Metanephros (tissue), 2 donors: ENCODE data around the gene RNF166.

DNA sequence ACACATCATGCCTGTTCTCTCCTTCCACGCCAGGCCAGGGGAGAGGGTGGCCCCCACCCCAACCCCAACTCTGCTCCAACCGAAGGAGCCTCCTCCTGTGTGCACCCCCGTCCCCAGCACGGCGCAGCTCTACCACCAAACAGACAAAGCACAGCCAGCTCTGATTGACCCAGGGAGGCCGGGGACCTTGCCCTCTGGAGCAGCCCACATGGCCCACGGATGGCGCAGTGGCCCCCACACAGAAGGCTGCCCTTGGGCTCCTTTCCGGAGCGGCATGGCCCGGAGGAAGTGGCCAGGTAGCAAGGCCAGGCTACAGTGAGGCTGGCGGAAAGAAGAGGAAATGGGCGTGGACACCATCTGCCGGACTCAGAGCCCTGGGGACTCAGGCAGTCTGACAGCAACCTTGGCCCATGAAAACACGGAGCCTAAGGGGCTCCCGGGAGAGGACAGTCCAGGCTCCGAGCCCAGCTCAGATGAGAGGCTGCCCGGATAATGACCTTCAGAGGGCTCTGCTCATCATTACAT is 20.0 kb upstream of the ZC3H18 start:
- RAMPAGE, long total RNA = no peak

DNA sequence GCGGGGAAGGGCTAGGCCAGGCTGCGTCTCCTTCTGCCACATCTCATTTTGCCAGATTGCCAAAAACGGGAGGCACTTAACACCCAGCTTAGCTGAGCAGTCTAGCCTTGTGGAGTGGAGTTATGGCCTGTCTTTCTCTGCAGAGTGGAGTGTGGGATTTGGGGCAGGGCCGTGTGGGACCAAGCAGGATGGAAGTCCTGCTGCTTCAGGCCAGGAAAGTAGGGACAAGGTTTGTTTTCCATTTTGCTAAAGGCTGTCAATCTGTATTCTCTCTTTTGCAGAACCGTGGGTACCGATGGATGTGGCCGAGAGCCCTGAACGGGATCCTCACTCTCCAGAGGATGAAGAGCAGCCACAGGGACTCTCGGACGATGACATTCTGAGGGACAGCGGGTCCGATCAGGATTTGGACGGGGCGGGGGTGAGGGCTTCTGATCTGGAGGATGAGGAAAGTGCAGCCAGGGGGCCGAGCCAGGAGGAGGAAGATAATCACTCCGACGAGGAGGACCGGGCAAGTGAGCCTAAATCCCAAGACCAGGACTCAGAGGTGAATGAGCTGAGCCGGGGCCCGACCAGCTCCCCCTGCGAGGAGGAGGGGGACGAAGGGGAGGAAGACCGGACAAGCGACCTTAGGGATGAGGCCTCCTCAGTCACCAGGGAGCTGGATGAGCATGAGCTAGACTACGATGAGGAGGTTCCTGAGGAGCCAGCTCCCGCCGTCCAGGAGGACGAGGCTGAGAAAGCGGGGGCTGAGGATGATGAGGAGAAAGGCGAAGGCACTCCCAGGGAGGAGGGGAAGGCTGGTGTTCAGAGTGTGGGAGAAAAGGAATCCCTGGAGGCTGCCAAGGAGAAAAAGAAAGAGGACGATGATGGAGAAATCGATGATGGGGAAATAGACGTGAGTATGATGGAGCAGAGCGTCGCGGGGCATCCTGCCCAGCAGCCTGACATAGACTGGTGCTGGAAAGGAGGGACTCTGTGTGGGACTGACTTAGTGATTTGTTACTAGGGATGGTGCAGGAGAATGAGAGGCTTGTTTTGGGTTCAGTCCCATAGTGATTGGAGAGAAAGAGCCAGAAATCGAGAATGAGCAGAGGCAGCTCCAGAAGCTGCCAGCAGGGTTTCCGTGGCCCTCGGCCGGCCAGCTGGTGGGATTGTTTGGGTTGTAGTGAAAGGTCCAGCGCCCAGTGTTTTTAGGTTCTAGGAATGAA is 7.0 kb downstream of the ZC3H18 start:
- RAMPAGE, long total RNA = no peak

DNA sequence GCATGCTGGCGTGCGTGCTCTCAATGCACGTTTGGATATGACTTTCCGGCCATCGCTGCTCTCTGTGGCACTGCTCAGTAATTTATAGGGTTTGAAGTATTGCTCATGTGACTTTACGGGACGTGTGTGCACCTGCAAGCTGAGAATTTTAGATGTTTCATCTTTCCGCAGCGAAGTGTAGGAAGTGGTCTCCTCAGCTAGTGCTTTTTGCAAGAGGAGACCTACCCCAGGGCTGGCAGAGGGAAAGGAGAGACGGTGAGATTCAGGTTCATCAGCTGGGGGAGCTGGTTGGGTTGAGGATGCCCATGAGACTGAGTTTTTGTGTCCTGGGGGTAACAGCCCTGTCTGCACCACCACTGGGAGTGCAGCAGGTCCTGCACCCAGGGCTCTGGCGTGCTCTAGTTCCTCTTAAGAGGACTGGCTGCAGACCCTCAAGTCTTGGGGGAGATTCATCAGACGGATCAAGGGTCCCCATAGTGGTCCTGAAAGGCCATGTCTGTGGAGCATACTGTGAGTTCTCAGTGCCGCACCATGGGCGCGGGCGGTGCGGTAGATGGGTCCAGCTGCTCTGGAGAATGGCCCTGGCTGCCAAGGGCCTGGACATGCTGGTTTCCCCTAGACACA is 8.9 kb downstream of the ZC3H18 start:
- RAMPAGE, long total RNA = no peak

GRCh38 chr16:88658589-88659368 is 4.1 kb downstream of the MVD start:
- RAMPAGE, long total RNA = no peak

DNA sequence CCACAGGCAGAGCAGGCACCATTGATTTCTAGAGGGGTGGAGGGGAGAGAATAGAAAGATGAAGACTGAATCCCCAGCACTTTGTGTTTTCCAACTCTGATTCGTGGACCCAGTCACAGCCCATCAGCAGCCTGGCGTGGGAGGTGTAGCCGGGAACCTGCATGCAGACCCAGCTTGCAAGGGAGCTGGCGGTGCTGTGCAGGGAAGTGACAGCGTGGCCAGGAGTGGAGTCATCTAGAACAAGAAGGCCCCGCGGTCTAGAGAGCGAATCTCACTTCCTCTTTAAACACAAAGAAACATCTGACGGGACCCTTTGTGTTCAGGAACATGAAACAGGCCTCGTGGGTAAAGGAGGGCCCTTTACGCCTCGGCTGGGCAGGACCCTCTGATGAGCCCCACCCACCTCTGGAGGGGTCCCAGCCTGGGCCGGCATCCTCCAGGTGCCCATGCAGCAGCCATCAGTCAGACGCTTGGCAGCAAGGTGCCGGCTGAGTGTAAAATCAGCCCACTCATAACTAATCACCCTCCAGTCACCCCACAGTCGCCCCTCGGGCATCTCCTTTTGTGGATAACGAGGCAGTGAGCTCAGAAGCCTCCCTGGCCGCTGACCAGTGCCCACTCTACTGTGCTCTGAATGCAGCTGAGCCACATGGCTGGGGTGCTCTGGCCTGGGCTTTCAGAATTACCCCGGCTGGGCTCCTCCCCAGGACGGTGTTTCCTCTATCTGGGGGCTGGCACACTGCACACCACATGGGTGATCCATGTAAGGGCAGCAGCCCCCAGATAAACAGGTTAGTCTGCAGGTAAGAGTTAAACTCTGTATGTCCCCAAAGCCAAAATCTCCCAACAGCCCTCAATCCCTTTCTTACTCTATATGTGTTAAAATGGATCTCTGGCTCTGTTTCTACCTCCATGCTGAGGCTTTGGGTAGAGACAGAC is 4.4 kb downstream of the SNAI3 start:
- RAMPAGE, long total RNA = no peak

DNA sequence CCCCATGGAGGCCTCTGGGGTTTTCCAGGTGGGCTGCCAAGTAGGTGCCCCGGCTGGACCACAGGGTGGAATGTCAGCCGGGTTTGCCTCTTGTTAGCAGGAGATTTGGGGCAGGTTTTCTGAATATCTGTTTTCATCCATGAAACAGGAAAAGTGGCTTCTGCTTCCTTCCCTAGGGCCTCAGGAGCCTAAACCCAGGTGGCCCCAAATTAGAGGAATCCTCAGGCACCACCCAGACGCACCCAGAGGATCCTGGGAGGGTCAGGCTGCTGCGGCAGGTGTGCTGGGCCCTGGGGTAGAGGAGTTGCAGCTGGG is 6.8 kb upstream of the SNAI3 start:
- RAMPAGE, long total RNA = no peak

DNA sequence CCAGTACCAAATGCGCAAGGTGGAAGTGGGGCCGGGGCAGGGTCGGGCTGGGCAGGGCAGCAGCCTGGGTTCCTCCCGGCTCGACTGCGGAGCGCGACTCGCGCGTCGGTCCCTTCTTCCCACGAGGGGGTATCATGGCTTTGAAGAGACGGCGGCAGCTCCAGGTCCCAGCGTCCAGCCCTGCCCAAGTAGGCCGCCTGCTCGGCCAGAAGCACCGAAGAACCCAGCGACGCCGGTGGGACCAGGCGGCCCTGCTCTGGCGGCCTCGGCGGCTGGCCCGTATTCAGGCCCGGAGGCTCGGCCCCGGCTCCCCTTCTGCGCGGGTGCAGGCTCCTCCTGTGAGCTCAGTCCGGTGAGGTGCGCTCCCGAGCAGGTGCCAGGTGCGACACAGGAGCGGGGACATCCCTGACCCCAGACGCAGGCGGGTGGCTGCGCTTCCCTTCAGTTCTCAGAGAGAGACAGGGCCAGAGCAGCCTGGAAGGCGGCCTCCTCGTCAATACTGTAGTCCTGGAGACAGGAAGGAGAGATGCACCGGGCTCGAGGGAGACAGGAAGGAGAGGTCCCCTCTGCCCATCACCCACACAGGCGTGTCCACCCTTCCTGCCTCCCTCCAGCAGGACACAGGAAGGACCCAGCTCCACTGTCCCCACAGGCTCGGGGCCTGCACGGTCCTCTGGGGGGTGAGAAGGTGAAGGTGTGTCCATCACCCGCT is 8.9 kb downstream of the RNF166 start:
- RAMPAGE, long total RNA = no peak

- RAMPAGE, long total RNA = no peak
These were observed at the start of gene RNF166 for GRCh38 chr16:88705635-88706636. Gene RNF166 (minus strand): TSS chr16:88706408.

- RAMPAGE, long total RNA = no peak
These were observed 38.6 kb downstream of the PIEZO1 start for GRCh38 chr16:88746320-88746948.

DNA sequence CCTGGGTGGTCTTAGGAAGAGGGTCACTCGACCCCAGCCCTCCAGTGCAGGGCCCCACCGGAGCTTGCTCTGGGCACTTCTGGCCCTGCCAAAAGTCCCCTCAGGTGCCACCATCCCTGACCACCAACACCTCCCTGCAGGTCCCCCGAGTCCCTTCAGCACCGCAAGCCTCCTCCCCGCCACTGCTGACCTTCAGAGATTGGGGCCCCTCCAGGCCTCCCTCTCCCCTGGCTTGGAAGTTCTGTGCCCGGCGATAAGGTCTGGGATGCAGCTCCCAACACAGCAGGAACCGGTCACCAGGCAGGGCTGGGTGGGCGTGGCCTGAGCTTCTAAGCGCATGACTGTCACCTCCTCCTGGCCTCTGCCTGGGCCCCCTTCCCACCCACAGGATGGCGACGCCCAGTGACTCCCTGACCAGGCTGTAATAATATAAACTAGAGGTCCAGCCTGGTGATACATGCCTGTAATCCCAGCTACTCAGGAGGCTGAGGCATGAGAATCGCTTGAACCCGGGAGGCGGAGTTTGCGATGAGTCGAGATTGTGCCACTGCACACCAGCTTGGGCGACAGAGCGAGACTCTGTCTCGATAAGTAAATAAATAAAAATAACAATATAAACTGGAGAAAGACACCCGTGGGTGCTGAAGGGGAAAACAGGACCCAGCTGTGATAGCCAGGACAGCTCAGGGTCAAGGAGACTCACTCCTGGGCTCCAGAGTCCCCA is 11.1 kb downstream of the PIEZO1 start:
- RAMPAGE, long total RNA = no peak

DNA sequence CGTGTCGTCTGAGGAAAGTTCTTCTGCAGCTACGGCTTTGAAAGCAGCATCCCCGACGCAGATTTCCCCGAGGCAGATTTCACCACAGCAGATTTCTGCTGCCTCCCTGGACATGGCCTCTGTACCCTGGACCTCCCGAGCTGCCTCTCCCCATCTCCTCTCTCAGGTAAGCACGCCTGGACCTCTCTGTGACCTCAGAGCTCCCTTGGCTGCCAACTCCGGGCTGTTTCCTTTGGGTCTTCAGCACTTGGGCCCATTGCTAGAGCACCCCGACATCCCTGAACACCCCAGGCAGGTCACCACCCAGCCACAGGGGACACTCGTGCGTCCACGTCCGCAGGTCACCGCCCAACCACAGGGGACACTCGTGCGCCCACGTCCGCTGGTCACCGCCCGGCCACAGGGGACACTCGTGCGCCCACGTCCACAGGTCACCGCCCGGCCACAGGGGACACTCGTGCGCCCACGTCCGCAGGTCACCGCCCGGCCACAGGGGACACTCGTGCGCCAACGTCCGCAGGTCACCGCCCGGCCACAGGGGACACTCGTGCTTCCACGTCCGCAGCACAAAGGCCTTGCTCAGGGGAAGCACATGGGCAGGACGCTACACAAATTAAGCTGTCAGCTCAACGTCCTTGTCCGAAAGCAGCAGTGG is 17.8 kb downstream of the GALNS start:
- RAMPAGE, long total RNA = no peak

GRCh38 chr16:88854482-88855102 is 2.2 kb downstream of the GALNS start:
- RAMPAGE, long total RNA = no peak

DNA sequence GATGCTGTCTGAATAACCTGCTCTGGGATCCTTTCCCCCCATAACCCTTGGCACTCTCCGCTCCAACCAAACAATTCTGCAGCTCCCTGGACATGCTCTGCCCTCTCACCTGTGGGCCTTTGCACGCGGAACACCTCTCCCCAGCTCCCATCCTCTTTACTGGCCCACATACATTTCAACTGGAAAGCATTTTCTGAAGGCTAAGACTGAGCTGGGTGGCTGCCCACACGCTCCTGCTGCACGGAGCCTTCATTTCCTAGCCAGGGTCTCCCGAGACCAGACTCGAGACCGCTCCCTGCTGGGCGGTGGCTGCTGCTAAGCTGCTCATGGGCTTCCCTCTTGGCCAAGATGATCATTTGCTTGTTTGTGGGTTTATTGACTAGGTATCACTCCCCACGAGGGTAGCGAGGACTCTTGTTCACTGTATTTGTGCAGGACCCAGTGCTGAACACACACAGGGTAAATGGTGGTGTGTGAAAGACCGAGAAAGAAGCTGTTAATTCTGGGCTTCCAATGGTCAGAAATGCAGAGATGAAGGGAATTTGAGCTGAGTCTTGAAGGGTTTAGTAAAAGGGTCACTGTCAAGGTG is 805 bp downstream of the TRAPPC2L start:
- RAMPAGE, long total RNA = no peak

DNA sequence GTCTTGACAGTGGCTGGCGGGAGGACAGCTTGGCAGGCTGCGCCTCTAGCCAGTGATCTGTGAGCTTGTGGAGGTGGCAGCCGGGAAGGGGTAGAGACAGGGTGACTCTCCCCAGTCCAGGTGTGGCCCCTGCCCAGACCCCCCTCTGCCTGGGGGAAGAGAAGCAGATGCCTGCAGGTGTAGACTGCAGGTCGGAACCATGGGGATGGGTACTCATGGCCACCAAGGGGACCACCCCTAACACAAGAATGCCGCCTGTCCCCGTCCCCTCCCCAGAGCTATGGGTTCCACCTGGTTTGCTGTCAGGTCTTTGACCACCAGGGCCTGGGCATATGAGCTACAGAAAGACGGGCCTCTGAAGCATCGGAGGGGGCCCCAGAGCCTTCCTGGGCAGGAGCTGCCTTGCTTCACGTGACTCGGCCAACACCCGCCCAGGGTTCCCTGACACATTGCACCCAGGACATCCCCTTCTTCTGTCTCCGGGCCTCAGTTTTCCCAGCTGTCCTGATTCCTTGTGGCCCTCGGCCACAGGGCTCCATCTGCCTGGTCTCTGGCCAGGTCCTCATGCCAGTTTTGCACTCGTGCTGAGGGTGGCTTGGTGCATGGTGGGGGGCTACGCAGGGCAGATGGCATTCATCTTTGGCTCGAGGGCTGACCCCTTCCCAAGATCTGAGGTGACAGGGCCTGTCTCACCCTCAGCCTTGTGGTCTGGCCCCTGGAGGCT is 7.0 kb upstream of the PABPN1L start:
- RAMPAGE, long total RNA = no peak

- RAMPAGE, long total RNA = no peak
These were observed 9.8 kb upstream of the PABPN1L start for GRCh38 chr16:88876038-88876925.

- RAMPAGE, long total RNA = no peak
These were observed 36.1 kb downstream of the CBFA2T3 start for GRCh38 chr16:88940587-88941712.

DNA sequence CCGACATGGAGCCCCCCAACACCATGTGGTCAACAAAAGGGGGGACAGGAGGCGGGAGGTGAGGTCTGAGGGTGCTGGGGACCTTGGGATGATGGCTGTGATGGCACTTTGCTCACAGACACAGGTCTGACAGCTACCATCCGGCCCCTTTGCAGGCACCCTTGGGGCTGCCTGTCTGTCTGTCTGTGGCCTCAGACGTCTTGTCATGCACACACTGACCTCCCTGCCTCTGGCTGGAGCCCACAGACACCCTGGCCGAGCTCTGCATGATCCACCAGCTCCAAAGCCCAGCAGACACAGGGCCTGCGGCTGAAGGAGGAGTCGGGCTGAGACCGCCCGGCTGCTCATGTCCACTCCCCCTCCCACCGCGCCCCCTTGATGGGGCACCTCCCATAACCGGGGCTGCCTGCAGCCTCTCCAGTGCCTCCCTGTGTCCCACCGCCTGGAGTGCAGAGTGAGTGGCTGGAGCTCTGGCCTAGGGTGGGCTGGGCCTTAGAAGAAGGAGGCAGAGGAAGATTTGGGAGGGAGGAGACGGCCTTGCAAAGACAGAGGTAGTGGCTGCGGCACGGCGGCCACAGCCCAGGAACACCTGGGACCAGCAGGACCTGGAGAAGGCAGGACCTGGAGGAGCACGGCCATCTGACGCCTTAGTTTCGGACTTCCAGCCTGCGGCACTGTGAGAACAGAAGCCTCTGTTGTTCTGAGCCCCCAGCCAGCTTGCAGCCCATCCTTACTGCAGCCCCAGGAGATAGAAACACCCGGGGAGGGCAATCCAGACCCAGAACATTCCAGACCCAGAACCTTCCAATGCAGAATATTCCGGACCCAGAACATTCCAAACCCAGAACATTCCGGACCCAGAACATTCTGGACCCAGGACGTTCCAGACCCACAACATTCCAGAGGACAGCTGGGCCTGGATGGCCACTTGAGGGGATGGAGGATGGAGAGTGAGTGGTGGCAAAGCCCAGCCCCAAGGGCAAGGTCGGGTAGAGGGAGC is 3.9 kb downstream of the CBFA2T3 start:
- RAMPAGE, long total RNA = no peak

GRCh38 chr16:88977985-88978784 is 1.2 kb upstream of the CBFA2T3 start:
- RAMPAGE, long total RNA = no peak

- RAMPAGE, long total RNA = no peak
These were observed 1.2 kb upstream of the SLC22A31 start for GRCh38 chr16:89201344-89202047.

GRCh38 chr16:89247559-89248177 is 30.2 kb downstream of the ZNF778 start:
- RAMPAGE, long total RNA = no peak